Retinal pigment epithelial cell (primary cell): ENCODE data around the genes TET2 and LEF1.

DNA sequence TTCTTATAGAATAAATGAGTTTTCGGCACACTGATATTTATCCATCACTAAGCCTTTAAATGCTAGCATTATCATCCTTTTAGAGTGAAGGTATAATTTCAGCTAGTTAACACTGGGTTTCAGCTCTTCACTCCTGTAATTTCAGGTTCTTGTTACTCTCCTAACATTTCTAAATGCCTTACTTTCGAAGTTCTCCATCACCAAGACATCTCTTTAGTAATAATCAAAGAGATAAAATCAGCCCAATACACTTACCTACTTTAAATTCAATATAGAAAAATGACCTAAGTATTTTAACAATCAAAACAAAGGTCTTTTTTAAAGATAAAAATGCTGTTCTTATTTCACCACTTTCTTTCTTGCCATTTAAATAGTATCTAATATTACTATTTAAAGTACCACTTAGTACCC, 11.8 kb downstream of the UBE2D3 start:
- RRBS = no CpG with 5 or more reads among the region's 2 CpGs

- RRBS = no CpG with 5 or more reads among the region's 9 CpGs
Measured at GRCh38 chr4:102828217-102828413, 764 bp upstream of the UBE2D3 start.

GRCh38 chr4:103076952-103077086, 258 bp upstream of the SLC9B2 start:
- RRBS = no CpG with 5 or more reads among the region's 2 CpGs

GRCh38 chr4:103098588-103099013, 1.0 kb downstream of the BDH2 start:
- RRBS = no CpG with 5 or more reads among the region's 5 CpGs

- RRBS = no CpG with 5 or more reads among the region's 5 CpGs
Measured at GRCh38 chr4:104500523-104500953, 5.8 kb upstream of the CXXC4 start.

- RRBS = no CpG with 5 or more reads among the region's 1 CpG
Measured at GRCh38 chr4:105060420-105060982, 86.2 kb upstream of the TET2 start.

DNA sequence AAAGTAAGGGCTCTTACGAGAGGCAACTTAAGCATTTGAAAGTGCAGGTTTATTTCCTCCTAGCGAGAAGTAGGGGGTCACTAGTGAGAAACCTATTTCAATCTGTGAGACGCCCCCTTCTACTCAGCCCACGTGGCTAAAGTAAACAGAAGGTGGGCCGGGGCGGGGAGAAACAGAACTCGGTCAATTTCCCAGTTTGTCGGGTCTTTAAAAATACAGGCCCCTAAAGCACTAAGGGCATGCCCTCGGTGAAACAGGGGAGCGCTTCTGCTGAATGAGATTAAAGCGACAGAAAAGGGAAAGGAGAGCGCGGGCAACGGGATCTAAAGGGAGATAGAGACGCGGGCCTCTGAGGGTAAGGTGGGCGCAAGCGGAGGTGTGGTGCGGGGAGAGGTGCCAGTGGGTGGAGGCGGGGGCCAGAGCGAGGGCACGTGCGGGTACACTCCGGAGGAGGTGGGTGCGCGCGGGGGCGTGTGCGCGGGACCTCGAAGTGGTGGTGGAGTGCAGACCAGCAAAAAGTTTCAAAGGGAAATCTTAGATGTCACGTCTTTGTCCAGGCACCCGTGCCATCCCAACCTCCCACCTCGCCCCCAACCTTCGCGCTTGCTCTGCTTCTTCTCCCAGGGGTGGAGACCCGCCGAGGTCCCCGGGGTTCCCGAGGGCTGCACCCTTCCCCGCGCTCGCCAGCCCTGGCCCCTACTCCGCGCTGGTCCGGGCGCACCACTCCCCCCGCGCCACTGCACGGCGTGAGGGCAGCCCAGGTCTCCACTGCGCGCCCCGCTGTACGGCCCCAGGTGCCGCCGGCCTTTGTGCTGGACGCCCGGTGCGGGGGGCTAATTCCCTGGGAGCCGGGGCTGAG, 715 bp upstream of the TET2 start:
- RRBS = under 1% methylated on average over 19 of the region's 61 CpGs

- RRBS = under 1% methylated on average over 26 of the region's 47 CpGs
Measured at GRCh38 chr4:105146591-105147020, at the start of gene TET2. Gene TET2, plus strand, starts transcription at chr4:105146876.

GRCh38 chr4:105465901-105466363, 7.9 kb downstream of the PPA2 start:
- RRBS = no CpG with 5 or more reads among the region's 2 CpGs

GRCh38 chr4:105471931-105472491, 1.9 kb downstream of the PPA2 start:
- RRBS = no CpG with 5 or more reads among the region's 9 CpGs

DNA sequence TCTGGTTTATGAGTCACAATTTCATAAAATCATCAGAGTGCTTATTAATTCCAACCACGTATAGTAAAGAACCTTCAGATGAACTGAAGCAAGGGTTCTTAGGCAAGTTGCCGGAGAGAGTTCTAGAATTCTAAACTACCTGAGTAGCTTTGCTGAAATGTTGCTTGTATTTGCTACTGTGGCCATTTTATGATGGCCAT, 14.8 kb downstream of the NPNT start:
- RRBS = no CpG with 5 or more reads among the region's 2 CpGs

GRCh38 chr4:106315385-106315855, 589 bp downstream of the TBCK start:
- RRBS = no CpG with 5 or more reads among the region's 10 CpGs

GRCh38 chr4:106524684-106525156, 156.1 kb upstream of the GIMD1 start:
- RRBS = no CpG with 5 or more reads among the region's 14 CpGs

DNA sequence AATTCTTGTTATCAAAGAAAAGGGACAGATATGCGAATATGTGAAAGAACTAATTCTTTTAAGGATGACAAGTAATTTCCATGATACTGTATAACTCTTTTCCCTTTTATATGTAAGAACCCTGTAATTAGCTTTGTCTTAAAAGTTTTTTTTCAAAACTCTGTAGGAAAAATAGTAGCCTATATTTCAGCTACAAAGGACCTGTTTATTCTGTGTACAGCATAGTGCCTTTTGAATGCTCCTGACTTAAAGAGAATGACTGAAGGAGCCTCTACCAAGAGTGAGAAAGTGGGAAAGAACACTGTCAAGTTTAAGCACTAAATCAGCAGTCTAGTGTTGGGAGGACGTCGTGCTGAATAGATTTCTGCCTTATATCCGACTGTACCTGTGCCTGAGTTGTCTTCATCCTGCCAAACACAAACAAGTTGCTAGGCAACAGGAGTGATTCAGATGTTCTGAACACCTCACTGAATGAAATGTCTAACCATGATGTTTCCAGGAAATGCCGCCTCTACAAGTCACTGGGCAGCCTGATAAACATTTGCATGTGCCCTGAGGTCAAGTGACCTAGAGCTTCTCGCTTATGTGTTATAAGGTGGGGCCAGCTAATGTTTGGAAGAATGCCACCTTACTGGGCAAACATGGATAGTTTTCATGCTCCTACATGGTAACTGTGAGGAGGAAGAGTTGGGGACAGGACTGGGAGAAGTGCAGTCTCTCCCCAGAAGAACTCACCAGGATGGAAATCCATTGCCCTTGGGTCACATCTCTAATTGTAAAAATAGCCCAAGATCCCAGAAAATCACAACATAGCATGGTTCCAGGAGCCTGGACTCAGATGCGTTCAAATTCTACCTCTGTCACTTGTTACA, 37.9 kb downstream of the SGMS2 start:
- RRBS = no CpG with 5 or more reads among the region's 7 CpGs

- RRBS = no CpG with 5 or more reads among the region's 5 CpGs
Measured at GRCh38 chr4:108008483-108009147, 18.9 kb downstream of the HADH start.

DNA sequence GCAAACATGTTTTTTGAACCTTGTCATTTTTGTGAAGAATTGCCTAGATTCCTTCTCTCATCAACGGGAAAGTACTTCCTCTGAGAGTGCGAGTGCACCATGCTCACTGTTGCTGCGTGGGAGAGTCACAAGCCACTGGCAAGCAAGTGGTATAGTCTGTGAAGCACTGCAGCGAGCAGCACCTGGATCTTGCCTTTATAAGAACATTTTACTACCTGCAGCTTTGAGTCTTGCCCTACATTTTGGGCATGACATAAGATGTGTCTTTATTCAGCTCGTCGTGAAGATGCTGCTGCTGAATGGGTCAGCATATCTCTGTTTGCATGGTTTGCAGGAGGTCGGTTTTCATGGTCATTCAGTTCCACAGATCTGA, 44.9 kb downstream of the HADH start:
- RRBS = no CpG with 5 or more reads among the region's 7 CpGs

- RRBS = no CpG with 5 or more reads among the region's 10 CpGs
Measured at GRCh38 chr4:108080783-108081106, 88.0 kb downstream of the LEF1 start.

GRCh38 chr4:108168306-108169712, at the start of gene LEF1:
Gene LEF1, minus strand, starts transcription at chr4:108168932.
- RRBS = under 1% methylated on average over 32 of the region's 84 CpGs

GRCh38 chr4:108624348-108625461, 4.3 kb downstream of the RPL34 start:
- RRBS = no CpG with 5 or more reads among the region's 8 CpGs

DNA sequence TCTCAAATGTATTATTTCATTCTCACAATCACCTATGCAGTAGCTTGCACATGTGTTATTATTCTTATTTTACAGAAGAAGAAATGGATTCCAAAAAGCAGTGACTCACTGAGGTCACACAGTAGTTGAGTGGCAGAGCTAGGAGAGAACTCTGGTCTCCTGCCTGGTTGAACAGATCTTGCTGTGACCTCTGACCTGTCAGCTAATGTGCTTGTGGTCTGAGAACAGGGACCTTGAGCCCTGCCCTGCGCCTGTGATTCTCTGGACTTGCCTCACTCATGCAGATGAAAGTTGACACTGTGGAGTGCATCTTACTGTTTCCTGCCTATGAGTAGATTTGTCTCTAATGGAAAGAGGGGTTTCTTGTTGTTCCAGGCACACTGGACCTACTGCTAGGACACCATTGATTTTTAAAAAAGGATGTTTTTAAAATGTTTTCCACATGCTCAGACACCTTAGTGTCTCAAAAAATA, 32.3 kb downstream of the ETNPPL start:
- RRBS = no CpG with 5 or more reads among the region's 1 CpG